Mesangial cell (primary cell): ENCODE measurements around a stretch of chr16.

DNA sequence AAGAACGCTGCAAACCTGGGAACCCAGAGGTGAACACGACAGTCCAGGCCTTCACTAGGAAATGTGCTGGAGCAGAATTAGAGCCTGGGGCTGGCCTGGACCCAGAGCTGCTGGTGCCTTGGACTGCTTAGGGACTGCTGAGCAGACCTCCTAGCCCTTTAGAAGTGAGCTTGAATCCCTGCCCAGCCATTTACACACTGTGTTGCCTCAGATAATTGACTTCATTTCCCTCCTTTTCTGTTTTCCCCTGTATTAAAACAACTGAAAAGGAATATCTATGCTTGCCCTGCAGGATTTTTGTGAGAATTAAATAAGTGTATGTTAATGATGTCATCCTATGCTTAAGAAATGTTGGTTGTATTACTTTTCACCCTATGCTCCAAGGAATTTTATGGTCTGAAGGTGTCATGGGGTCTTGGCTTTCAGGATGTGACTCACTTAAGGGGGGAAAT is 11.4 kb downstream of the CDH13 start:
- RAMPAGE, long total RNA: no peak

GRCh38 chr16:82652306-82652876 is 25.6 kb downstream of the CDH13 start:
- RAMPAGE, long total RNA: no peak

- RAMPAGE, long total RNA: no peak
Observed at GRCh38 chr16:83247754-83248224, 560.0 kb upstream of the HSBP1 start.

DNA sequence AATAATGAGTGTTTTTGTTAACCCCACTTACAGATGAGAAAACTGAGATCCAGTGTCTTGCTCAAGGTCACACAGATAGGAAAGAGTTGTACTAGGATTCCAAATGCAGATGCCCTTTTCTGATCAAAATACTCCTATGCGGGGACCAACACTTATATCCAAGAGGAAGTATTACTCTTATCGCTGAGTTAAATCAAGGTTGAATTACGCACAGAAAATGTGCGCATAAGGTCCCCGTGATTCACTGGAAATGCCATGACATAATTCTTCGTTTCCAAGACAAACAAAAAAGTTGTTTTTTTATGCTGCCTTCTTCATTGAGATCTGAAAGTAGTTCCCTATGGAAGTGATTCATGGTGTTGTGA is 463.9 kb upstream of the HSBP1 start:
- RAMPAGE, long total RNA: no peak

DNA sequence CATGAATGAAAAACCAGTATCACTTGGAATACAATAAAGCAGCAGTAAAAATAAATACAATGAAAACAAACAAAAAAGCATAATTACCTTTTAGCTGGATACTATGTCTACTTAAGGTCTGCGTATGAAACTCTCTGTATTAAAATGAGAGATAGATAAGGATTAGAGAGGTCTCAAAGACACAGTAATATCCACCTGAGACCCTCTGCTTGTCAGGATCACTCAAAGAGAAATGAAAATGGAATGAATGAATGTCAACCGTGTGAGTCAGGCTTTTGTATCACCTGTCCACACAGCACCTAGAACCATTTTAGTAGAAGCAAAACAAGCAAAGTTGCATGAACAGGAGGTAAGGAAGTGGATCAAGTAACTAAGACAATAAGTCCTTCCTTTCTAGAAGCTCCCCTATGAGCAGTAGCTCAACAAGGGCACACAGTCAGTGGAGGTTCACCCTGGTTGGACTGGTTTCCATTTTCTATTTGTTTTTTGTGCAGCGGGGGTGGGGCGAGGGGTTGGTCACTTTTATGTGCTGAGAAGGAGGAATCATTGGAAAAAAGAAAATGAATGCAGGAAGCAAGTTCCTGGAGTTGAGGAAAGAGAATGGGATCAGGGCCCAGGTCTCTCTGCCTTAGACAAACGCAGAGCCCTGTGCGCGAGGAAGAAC is 4.1 kb upstream of the HSBP1 start:
- RAMPAGE, long total RNA: no peak

- RAMPAGE, long total RNA: no peak
Observed at GRCh38 chr16:83965405-83966243, 2.4 kb upstream of the NECAB2 start.

- RAMPAGE, long total RNA: no peak
Observed at GRCh38 chr16:84096368-84097061, 20.2 kb downstream of the MBTPS1 start.

DNA sequence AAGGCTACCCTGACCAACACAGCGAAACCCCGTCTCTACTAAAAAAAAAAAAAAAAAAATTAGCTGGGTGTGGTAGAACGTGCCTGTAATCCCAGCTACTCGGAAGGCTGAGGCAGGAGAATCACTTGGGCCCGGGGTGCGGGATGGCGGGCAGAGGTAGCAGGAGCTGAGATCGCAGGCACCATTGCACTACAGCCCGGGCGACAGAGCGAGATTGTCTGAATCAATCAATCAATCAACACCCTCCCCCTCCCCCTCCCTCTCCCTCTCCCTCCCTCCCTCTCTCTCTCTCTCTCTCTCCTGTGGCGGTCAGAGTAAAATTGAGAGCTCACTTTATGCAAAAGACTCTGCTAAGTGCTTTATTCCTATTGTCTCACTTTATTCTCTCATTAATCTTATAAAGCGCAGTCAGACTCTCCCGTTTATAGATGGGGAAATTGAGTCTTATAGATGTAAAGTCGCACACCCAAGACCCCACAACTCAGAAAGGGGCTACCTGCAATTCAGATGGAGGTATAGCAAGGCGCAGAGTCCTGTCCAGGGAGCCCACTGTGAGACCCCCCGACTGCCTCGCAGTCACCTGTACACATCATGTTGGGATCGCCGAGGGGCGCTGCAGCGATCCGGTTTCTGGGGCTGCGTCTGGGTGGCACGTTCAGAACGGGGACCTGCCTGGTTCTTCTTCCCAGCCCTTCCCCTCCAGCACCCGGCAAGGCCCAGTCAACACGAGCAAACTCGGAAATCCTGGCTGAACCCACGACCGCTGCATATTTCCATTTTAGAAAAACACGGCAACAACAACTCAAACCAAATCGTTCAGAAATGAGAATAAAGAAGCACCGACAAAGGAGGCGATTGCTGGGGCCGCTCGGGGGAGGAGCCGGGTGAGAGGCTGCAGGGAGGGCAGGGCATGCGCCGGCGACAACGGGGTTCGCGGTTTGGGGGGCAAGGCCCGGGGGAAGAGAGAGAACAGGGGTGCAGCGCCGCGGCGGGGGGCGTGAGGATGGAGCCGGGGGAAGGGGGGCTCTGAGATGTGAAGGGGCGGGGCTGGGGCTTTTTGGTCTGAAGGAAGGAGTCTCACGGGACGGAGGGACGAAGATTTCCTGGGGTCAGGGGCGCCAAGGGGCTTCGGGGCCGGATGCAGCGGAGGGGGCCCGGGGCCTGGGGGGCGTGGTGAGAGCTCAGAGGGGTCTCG is 785 bp downstream of the HSDL1 start:
- RAMPAGE, long total RNA: no peak

GRCh38 chr16:84194408-84194970 is 3.5 kb downstream of the ADAD2 start:
- RAMPAGE, long total RNA: no peak

- RAMPAGE, long total RNA: no peak
Observed at GRCh38 chr16:84228031-84228882, 11.6 kb downstream of the KCNG4 start.

GRCh38 chr16:84356569-84357198 is 11.7 kb upstream of the ATP2C2 start:
- RAMPAGE, long total RNA: no peak

- RAMPAGE, long total RNA: no peak
Observed at GRCh38 chr16:84449696-84450198, 54.7 kb downstream of the MEAK7 start.

DNA sequence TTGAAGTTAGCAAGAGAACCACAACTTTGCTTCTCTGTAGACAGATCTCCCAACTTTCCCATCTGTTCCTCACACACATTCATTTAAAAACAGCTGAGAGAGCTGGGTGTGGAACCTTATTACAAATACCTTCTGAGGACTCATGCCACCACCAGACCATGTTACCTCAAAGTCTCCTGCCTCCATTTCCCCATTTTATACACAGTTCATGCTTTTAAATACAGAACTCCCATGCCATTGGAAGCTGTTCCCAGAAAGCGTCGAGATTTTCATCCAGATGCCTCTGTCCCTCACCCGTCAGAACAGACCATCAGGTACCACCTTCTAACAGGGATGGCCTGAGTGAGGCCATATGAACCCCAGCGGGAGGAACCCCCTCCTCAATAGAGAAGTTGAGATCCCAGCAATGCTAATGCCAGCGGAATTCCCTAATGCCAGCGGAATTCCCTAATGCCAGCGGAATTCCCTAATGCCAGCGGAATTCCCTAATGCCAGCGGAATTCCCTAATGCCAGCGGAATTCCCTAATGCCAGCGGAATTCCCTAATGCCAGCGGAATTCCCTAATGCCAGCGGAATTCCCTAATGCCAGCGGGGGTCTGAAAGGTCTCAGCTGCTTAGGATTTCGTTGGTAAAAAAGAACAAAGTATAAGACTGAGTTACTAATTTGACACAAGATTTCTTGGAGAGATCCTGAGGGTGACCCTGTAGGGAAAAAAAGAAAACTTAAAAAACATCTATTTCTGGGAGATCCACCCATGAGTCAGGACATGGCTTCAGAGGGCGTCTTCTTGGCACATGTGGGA is 25.3 kb downstream of the MEAK7 start:
- RAMPAGE, long total RNA: no peak

DNA sequence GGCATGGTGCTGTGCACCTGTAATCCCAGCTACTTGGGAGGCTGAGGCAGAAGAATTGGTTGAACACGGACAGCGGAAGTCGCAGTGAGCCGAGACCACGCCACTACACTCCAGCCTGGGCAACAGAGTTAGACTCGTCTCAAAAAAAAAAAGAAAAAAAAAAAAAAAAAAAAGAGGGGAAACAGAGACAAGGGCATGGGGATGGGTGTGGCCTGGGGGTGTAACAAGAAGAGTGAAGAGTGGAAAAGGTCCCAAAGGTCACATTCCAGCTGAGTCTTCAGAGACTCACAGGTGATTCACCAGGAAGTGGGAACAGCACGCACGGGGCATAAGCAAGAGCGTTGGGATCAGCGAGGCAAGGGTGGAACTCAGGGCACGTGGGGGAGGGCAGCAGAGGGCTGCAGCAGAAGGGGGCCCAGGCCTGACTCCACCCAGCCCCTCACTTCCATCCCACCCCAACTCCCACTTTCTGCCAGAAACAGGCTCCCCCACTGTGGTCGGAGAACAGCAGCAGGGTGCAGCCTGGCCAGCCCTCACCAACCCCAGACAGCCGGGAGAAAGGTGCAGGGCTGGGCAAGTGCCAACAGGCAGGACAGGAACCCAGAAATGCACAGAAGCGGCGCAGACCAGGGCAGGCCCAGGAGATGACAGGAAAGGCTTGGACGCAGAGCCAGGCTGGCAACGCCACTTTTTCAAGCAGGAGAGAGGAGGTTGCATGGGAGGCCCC is 3.3 kb downstream of the MEAK7 start:
- RAMPAGE, long total RNA: no peak

- RAMPAGE, long total RNA: no peak
Observed at GRCh38 chr16:84506175-84506712, 1.8 kb upstream of the MEAK7 start.

GRCh38 chr16:84508568-84509028 is 4.1 kb upstream of the MEAK7 start:
- RAMPAGE, long total RNA: no peak

DNA sequence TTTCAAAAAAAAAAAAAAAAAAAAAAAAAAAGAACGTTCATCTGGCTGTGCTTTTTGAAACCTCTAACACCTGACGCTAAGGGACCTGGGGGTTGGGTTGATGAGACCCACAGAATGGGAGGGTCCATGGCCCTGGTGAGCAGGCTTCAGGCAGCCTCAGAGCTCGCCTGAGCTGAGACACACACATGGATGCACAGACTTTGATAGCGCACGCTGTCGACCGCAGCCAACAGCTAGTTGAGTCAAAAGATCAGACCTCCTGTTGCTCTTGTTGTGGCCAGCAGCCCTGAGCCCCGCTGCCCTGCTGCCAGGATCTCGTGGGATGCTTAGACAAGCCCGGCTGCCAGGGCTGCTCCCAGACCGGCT is 19.8 kb upstream of the MEAK7 start:
- RAMPAGE, long total RNA: no peak

DNA sequence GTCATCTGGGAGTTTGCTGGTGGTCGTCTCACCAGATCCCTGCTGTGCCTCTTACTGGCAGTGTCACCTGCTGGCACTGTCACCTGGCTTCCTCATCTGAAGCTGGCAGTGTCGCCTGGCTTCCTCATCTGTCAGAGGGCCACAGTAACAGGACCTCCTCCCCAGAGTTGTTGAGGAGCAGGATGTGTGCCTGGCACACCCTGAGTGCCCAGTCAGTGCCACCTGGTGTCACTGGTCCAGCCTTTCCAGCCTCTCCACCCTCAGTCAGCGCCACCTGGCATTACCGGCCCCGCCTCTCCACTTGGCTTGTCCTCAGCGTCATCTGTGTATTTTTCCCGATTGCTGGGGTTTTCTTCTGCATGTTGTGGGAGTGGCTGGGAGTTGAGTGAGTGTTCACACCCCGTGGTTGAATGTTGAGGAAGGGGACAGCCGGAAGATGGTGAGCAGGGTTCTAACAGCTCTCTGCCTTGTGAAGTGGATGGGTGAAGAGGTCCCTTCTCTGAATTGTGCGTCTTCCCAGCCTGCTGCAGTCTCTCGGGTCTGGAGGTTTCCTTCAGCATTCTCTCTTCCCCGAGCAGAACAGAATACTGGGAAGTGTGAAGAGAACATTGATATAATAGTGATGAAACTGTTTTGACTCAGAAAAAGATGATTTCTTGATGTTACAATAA is 38.0 kb downstream of the USP10 start:
- RAMPAGE, long total RNA: no peak

GRCh38 chr16:84806163-84806631 is 13.6 kb upstream of the CRISPLD2 start:
- RAMPAGE, long total RNA: no peak

GRCh38 chr16:85153720-85154246 is 41.5 kb upstream of the CIBAR2 start:
- RAMPAGE, long total RNA: no peak